Iris pigment epithelial cell (primary cell): ENCODE measurements around the gene NFE2L3.

GRCh38 chr7:24885123-24885880 is 94.7 kb downstream of the OSBPL3 start:
- RRBS = no CpG with 5 or more reads among the region's 4 CpGs

GRCh38 chr7:24970780-24971257 is 9.2 kb downstream of the OSBPL3 start:
- RRBS = no CpG with 5 or more reads among the region's 5 CpGs

GRCh38 chr7:24978708-24979781 is 933 bp downstream of the OSBPL3 start:
- RRBS = 2% methylated on average over 16 of the region's 64 CpGs

- RRBS = no CpG with 5 or more reads among the region's 7 CpGs
These were observed 12.8 kb downstream of the CYCS start for GRCh38 chr7:25112191-25112808.

DNA sequence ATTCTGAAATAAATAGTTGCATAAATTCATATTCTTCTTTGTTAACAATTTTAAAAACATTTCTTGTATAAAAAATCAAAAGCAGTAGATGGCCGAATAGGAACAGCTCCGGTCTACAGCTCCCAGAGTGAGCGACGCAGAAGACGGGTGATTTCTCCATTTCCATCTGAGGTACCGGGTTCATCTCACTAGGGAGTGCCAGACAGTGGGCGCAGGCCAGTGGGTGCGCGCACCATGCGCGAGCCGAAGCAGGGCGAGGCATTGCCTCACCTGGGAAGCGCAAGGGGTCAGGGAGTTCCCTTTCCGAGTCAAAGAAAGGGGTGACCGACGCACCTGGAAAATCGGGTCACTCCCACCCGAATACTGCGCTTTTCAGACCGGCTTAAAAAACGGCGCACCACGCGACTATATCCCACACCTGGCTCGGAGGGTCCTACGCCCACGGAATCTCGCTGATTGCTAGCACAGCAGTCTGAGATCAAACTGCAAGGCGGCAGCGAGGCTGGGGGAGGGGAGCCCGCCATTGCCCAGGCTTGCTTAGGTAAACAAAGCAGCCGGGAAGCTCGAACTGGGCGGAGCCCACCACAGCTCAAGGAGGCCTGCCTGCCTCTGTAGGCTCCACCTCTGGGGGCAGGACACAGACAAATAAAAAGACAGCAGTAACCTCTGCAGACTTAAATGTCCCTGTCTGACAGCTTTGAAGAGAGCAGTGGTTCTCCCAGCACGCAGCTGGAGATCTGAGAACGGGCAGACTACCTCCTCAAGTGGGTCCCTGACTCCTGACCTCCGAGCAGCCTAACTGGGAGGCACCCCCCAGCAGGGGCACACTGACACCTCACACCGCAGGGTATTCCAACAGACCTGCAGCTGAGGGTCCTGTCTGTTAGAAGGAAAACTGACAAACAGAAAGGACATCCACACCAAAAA is 374.9 kb upstream of the NPVF start:
- RRBS = no CpG with 5 or more reads among the region's 39 CpGs

DNA sequence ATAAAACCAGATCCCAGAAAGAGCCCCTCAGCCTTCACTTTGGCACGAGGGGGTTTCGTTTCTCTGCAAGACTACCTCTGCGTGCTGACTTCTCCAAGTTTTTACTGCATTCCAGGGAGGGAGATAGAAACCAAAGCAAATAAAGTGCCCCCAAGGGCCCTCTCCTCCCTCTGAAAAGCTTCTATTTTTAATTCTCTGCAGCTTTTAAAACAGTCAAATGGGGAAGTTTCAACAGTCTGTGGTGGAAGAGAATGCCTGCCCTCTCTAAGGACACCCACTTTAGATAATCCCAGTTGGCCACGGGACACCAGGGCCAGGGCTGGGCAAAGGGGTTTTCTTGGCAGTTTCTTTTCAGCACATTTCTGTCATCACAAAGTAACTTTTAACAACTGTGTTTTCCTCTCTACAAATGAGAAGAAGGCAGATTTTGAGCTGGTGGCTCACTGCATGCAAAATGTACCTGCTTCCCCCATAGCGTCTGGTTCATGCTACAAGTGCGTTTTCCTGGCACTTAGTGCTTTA is 386.8 kb upstream of the NPVF start:
- RRBS = no CpG with 5 or more reads among the region's 6 CpGs

- RRBS = 39% methylated on average over 5 of the region's 22 CpGs
These were observed 298.0 kb upstream of the NFE2L3 start for GRCh38 chr7:25853756-25854711.

DNA sequence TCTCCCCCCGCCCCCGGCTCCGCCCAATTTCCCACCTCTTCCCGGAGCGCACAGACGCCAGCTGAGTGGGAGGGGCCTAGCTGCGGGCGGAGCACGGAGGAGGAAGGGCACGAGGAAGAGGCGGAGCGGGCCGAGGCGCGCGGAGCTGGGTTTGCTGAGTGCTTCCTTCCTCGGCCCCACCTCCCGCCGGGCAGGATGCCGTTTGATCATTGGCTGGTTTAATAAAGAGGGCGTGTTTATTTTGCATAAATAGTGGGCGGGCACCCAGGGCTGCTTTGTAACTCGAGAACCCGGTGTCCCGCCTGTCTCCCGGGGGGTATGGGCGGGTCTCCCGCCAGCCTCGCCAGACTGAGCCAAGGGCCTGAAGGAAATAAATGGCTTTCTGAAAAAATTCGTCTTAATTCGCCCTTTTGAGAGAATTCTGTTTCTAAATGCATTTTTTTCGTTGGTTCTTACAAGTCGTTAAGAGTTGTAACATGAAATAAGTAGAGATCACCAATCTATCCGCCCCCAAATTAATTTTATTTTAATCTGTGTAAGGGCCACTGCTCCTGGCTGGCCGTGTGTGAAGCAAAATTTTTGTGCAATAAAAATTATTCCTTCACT is 289.4 kb upstream of the NFE2L3 start:
- RRBS = 0% methylated on average over 5 of the region's 35 CpGs

DNA sequence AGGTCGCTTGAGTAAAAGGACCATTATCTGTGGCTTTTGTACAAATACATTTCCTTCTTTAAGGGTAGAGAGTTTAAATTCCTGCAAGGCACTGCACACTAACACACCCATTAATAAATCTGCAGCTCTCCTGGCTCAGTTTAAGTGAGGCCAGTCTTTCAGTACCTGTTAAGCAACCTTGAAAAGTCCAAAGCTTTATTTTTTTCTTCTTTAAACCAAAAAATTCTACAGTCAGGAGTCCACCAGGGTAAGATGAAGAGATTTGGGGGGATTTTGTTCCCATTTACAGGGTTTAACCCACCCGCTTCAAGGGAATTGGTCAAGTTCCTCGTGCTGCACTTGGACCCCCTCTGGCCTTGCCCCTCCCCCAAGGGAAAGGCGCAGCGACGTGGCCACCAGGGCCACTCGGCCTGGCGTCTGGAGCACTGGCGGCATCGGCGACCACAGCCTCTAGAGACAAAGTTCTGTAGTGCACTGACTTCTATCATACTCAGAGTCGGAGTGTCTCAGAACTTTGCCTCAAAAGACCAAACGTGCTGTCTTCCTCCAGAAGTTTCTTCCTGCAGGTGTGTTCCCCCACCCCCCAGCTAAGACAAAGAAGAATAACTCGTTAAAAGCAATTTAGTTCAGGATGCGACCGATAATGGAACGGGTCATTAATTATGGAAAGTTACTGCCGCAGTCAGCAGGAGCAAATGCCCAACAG is 202.4 kb upstream of the NFE2L3 start:
- RRBS = no CpG with 5 or more reads among the region's 18 CpGs

- RRBS = 3% methylated on average over 33 of the region's 93 CpGs
These were observed 200.9 kb upstream of the NFE2L3 start for GRCh38 chr7:25950898-25951790.

DNA sequence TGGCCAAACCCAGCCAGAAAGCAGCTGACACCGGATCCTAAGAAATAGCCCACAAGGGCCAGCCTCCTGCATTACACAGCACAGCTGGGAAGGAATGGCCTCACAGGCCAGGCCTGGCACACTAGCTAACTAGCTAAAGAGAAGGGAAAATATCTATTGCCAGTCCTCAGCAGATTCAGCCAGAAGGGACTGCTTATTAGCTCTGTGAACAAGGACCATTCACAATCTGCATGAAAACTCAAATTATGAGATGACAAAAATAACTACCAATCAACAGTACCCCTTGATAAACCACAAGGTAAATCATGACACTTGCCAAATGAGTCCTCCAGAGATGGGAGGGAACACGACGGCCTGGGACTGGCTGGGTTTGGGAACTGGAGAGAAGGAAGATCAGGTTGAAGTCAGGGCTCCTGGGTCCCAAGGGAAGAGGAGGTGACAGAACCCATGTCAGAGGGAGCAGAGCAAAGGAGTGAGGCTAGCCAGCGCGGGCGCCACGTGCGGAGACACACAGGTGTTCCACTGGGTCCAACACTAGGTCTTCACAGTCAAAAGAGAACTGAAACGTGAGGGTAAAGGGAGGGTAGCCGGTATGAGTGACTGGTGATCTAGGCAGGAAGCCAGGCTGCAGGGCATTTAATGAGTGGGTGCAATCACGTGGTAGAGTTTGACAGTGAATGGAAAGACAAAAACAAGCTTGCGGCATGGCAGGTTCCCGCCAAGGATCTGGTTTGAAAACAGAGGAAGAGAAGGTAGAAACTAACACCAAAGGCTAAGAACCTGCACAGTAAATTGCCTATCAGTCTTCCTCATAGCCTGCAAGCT is 184.1 kb upstream of the NFE2L3 start:
- RRBS = no CpG with 5 or more reads among the region's 13 CpGs

DNA sequence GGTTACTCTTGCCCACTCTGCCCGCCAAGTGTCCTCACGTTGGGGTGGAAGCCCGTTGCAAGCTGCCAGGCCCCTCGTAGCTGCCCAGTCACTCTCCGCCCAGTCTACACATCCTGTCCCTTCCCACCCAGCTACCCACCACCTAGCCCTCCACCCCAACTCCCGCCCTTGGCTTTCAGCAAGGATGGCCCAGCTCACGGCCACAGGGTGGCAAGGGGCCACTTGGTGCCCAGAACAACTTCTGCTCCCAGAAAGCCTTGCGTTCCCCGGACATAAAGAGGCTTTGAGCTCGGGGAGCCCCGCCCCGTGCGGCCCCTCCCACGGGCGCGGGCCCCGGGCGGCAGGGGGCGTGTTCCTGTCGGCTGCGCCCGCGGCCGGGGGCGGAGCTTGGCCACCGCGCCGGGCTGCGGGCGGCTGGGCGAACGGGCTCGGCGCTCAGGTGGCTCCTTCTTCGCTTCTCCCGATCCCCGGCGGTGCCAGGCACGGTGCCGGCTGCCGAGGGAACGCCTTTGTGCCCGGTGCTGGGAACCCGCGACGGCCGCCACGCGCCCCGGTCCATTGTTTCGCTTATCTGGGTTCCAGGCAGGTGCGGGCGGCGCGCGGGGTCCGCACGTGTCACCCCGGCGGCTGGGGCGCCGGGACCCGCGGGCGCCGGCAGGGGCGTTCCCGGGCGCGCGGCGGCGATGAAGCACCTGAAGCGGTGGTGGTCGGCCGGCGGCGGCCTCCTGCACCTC is at the start of gene NFE2L3:
Gene NFE2L3 (plus strand): TSS at position 383 of the 734 bp plus-strand sequence.
- RRBS = 2% methylated on average over 40 of the region's 78 CpGs

GRCh38 chr7:26195605-26196292 is 4.8 kb downstream of the HNRNPA2B1 start:
- RRBS = no CpG with 5 or more reads among the region's 8 CpGs

- RRBS = no CpG with 5 or more reads among the region's 1 CpG
These were observed 42.5 kb downstream of the SNX10 start for GRCh38 chr7:26334096-26334562.

- RRBS = no CpG with 5 or more reads among the region's 6 CpGs
These were observed 158.1 kb downstream of the SNX10 start for GRCh38 chr7:26449649-26450177.

DNA sequence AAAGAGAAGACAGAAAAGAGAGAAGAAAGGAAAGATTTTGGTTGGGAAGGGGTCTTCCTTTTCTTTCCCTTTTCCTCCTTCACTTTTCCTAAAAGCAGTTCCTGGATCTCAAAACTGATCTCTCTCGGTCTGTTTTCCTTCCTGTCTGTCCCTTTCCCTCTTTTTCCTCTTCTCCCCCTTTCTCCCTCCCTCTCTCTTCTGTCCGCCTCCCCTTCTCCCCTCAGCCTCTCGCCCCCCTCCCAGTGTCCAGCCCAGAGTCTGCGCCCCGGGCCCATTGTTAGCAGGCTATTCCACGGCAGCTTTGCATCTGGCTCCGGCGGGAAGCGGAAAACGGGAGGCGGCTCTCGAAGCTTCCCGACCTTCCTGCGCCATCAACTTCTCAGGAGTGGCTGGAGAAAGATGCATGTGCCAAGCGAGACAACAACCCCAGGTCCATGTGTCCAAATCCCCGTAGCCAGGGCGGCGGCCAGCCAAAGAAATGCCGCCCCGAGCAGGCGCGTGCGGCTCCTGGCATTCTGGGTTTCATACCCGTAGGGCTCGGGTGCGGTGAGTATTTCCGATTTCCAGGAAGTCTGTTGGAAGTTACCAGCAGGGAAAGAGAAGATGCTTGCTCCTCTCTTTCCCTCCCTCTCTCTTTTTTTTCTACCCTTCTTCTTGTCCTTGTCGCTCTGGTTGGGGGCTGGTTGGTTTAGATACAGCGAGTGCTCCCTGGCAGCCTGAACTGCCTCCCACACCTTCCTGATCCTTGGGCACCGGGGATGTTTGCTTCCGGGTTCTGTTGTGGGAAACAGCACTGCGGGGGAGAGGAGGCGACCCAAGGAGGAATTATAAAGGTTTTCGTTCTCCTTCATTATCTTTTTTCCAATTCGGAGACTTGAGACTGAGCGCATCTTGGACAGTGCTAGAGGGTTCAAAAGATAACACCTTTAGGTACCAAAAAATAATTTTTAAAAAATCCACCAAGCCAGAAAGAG is 1.1 kb upstream of the HOXA2 start:
- RRBS = no CpG with 5 or more reads among the region's 36 CpGs

DNA sequence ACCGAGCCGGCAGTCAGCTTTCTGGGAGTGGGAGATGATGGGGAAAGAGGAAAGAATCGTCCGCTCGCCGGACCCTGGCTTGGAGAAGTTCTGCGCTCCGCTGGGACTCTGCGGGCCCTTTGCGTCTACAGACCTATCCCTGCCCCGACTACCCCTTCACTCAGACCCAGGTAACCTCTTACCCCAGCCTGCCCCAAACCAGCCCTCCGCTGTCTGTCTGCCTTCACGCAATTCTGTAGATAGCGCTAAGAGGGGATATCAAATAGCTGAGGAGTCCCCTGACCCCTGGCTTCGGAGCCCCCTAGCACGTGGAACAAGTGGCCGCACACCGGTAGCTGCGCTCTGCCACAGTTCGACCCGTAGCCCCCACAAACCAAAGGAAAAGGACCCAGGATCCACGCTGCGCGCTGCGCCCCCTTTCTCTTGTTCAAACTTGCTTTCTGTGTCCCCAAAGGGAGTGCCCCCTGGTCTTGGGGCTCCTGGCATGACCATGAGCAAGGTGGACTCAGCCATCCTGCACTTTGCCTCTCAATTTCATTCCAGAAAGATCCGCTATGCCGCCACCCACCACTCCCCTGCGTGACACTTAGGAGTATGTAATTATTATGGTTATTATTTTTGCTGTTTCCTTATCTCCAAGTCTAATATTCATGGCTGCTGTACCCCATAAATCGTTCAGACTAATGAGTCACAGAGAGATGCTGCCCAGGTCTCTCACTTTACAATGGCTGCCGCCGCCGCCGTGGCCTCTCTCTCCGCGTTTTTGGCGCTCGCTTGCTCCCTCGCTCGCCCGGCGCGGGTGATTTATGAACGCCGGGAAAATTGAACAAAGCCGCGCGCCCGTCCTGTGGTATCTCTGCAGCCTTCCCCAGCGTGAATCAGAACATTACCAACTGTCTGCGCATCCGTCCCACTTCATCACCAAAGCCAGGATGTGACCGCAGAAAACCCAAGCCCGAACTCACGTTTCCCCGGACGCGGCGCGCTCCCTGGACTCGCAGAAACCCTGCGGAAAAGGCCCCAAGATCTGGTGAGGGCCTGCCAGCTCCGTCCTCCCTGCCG is 6.8 kb downstream of the HOXA4 start:
- RRBS = 12% methylated on average over 5 of the region's 63 CpGs

- RRBS = 15% methylated on average over 6 of the region's 25 CpGs
These were observed 1.2 kb upstream of the HOXA6 start for GRCh38 chr7:27148611-27149238.

DNA sequence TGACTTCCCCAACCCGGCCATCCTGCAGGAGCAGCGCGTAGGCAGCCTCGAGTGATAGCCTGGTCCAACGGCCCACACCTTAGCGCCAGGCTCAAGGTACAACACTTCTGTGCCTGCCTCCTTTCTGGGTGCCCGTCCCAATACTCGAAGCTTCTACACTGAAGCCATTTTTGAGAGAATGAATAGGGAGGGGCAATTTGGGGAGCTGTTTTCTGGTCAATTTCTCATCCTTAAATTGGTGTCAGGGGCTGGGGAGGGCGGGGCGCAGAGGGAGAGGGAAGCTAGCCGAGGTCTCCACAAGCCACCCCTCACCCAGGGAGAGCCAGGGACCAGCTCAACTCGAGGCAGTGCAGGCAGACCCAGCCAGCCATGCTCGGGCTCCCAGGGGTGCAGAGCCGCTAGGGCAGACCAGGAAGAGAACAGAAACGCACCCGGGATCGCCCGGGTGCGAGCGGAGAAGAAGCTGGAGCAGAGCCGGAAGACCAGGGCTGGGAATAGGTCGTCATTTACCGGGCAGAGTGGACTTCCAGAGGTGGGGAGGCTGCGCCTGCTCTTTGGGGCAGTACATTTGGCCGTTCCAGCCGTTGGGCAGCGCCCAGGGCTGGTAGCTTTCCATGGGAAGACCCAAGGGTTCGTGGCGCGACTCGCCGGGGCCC is 1.1 kb downstream of the HOXA13 start:
- RRBS = 8% methylated on average over 2 of the region's 32 CpGs

DNA sequence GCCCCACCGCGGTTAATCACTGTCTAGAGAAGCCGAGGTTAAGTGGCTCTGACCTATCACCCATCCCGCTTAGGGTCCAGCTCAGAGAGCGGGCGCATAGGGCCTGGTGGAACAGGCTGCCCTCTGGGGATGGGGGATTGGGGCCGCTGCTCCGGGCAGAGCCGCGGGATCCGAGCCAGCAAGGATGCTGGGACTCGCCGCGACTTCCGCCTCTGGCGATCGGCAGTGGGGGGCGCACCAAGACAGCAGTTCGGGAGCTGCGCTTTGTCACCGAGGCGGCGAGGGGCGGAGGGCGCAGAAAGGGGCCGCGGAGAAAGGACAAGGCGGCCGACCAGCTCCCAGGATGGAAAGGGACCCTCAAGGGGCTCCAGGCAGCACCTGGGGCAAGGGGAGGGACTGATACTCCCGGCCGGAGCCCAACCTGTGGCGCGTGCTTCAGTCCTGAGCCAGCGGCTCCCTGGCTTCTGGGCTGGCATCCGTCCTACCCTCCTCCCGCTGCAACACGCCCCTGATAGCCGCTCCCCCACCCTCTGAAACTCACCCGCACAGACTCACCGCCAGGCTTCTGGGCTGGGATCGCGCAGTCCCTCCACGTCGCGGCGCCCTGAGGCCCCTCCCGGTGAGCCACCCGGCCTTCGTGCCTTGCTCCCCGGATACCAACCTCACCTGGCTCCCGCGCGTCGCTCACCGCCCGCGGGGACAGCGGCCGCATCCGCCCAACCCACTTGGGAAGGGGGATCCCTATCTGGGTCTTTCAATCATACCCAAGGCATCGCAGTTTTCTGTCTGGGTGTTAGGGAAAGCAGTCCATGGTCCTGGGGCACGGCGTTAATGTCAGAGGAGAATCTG is 7.1 kb upstream of the EVX1 start:
- RRBS = no CpG with 5 or more reads among the region's 63 CpGs